SJCRH30 (cell line): ENCODE measurements around a stretch of chr4.

DNA sequence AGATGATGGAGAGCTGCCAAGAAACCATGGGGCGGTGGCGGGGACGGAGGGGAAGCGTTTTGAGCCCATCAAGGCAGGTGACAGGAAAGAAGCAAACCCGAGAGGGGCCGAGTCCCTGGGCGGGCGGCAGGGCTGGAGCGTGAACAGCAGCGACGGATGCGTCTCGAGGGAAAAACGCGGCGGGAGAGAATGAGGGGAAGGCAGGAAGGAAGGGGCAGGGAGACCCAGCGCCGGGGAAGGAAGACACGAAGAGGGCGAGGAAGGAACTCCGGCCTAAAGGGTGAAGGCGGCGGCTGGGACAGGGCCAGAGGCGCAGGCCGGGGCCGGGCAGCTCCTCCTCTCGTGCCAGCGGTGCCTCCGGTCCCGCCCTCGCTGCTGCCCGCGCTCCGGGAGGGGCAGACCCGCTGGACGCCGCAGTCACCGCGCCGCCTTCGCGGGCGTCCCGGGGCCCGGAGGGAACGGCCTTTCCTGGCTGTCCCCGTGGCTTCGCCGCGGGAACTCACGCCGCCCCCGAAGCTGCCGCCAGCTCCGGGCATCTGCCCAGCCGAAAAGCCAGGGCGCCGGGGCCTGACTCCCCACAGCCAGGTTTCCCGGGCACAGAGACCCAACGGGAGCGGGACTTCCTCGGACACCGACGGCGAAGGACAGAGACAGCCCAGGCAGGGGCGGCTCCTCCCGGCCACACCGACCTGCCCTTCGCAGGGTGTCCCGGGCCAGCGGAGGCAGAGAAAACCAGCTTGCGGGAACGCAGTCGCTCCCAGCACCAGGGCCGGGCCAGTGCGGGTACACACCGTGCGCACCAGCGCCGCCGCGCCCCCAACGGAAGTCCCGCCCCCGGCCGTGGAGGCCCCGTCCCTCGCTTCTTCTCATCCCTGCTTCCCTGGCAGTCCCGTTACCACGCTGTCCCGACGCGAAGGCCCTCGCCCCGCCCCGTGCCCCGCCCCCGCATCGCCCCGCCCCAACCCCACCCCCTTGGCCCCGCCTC lies 573 bp upstream of the RGS12 start:
- RAMPAGE, long total RNA: no peak

- RAMPAGE, long total RNA: no peak
These were observed 23.3 kb downstream of the RGS12 start for GRCh38 chr4:3316167-3316549.

GRCh38 chr4:3320184-3321330 lies 27.7 kb downstream of the RGS12 start:
- RAMPAGE, long total RNA: no peak

DNA sequence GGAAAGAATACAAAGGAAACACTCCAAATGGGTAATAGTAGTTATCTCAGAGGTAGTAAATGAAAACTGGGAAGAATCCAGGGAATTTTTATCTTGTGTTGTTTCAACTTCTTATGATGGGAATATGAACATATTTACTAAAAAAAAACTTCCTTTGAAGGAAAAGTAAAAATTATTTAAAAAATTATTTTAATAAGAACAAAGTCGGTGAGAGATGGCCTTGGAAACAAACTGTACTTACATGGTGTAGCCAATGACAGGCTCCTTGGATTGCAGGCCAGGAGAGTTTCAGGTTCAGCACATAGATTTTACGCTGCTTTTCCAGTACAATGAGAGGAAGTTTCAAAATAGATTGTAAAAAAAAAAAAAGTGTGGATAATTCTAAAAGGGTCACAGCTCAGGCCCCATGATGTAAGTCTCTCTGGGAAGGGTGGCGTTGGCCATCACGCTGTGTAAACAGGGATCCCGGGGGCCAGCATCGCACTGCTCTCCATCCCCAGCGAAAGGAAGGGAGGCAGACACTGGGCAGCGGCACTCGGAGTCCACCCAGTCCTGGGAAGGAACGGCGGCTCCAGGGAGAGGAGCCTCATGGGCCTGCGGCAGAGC lies 38.5 kb downstream of the RGS12 start:
- RAMPAGE, long total RNA: no peak

DNA sequence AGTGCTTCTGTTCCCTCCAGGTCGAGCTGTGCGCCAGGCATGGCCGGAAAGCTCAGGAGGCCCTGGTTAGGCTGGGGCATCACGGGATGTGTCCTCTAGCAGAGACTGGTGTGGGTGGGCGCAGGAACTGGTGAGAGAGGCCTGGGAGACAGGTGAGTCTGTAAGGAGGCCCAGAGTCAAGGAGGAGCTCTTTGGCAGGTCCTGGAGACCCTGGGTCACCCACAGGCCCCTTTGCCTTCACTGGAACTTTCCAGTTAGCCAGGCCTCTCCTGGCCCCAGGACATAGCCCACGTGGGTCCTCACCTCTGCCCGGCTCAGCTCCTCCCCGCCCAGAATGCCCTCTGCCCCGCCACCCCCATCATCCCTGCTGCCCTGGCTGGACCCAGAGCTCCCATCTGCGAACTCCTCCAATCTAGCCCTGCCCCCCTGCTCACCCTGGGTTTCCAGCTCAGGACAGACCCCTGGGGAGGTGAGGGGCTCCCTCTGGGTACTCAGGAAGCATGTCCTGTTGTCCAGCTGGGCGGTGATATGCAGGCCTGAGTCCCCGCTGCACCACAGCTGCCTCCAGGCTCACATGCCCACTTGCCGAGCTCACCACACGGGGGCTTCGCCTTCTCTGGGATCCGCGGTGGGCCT lies 73.9 kb downstream of the RGS12 start:
- RAMPAGE, long total RNA: no peak

GRCh38 chr4:3387574-3388597 lies 53.9 kb upstream of the HGFAC start:
- RAMPAGE, long total RNA: no peak

DNA sequence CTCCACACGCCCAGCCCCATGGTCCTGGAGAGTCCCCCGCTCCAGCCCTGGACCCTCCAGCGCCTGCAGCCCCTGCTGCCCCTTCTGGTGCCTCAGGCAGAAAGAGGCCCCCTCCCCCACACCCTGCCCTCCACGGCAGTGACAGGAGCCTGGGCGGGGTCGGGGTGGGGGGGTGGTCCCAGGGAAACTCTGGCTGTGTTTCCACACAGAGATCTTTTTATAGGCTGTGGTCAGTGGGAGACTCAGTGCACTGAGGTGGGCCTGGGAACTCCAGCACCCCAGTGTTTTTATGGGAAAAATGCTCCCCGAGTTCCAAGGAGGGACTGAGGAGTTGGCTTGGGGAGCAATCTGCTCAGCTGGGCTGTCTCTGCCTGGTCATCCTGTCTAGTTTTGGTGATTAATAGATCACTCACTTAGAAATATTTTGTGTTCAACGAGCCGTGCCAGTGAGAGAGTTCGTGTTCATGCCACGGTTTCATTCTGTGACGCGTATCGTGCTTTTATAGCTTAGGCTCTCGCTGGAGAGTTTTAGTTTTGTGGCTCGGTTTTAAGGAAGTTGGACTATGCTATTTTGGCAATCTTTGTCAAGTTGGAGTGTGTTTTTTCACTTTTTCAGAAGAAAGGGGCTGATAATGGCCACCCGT lies 53.0 kb upstream of the HGFAC start:
- RAMPAGE, long total RNA: no peak

DNA sequence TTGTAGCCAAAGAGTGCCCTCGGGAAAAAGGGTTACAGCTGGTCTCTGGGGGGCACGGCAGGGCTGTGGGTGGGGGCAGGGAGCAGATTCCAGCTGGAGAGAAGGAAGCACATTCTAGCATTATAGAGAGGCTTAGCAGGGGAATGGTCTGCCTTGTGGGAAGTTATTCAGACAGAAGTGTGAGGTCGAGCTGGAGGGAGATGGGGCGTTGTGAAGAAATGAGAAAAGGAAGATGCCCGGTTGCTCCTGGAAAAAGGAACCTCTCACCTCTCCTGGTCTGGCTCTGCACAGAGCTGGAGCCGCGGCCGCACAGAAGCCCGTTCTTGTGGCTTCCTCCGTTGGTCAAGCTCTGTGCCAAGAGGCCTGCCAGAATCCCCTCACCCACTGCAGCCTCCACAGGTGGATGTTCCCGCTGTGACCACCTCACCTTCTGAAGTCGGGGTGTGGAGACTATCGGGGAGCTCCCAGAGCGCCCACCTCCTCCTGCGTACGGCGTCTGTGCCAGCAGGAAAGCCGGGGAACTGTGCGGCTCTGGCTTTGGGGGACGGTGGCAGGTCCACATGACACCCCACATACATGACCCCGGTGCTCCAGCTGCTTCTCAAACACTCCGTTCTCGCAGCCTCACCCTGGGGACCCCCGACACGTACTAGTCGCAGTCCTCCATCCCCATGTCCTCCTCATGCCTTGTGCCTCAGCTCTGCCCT lies 52.4 kb upstream of the HGFAC start:
- RAMPAGE, long total RNA: no peak

- RAMPAGE, long total RNA: no peak
These were observed 4.0 kb downstream of the DOK7 start for GRCh38 chr4:3467171-3467514.

GRCh38 chr4:3484227-3485016 lies 21.3 kb downstream of the DOK7 start:
- RAMPAGE, long total RNA: no peak

- RAMPAGE, long total RNA: no peak
These were observed 5.7 kb downstream of the LRPAP1 start for GRCh38 chr4:3526500-3526982.

DNA sequence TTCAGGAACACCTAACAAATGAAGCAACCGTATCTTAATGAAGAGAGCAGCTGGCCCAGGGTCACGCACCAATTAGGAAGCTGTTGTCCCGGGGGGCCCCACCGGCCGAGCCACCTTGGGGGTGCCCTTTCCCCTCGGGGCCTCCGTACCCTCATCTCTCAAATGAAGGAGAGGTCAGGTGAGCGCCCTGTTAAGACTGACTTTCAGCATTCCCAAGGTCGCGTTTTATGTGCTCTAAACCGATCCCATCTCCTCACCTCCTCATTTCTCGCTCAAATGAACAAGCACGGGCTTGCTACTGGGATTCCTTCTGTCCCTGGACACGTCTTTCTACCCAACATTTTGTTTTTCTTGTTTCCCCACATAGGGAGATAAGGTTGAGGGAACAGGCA lies 749 bp downstream of the LRPAP1 start:
- RAMPAGE, long total RNA: no peak

DNA sequence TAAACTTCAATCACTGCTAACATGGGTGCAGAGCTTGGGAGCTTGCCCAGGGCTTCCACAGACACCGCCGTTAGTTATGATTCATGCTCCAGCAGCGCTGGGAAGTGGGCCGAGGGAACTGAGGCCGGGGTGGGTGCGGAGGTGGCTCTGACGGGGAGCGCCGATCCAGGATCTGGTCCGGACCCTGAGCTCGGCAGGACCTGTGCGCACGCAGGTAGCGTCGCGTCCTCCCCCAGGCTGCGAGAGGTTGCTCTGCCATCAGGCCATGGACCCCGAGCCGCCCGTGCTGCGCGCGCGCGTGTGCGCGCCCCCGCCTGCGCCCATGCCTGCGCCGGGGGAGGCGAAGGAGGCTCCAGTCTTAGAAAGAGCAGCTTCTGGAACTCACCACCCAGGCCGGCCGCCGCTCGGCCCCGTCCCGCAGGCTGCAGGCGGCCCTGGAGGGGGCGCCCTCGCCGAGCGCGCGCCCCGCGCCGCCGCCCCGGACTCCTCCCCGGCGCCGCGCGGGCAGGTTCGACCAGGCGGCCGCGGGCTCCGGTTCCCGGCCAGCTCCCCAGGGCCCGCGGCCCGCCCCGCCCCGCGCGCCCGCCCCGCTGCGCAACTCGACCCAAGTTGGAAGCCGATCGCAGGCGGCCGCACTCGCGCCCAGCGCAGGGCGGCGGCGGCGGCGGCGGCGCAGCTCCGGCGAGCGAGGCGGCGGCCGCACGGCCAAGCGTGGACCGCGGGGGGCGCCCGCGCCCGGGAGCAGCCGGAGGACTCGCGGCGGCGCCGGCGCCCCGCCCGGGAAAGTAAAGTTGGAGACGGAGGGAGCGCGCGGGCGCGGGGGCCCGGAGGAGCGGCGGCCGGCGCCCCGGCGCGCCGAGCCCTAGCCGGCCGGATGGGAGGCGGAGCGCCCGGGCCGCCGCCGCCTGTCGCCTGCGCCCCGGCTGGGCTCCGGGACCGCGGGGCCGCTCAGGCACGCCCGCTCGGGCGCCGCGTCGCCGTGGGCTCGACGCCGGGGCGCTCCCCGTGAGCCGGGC lies 596 bp upstream of the ADRA2C start:
- RAMPAGE, long total RNA: no peak

- RAMPAGE, long total RNA: no peak
These were observed 105.2 kb downstream of the ADRA2C start for GRCh38 chr4:3871205-3872022.

GRCh38 chr4:3880515-3880911 lies 114.3 kb downstream of the ADRA2C start:
- RAMPAGE, long total RNA: no peak

GRCh38 chr4:4047212-4047752 lies 179.4 kb downstream of the OTOP1 start:
- RAMPAGE, long total RNA: no peak

DNA sequence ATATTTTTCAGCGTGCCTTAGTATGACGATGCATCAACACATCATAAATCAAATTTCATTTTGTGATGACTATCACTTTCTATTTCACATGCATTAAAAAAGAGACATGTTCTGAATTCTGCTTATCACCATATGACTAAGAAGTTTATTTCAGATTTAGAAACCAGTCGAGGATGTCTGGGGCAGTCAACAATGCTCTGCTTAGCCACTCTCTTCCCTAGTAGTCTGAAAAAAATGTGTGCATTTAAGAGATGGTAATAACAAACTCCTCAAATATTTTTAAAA lies 49.3 kb downstream of the STX18 start:
- RAMPAGE, long total RNA: no peak

- RAMPAGE, long total RNA: no peak
These were observed 17.6 kb downstream of the STX18 start for GRCh38 chr4:4524091-4524884.

- RAMPAGE, long total RNA: no peak
These were observed 139.9 kb downstream of the EVC2 start for GRCh38 chr4:5568384-5568849.

DNA sequence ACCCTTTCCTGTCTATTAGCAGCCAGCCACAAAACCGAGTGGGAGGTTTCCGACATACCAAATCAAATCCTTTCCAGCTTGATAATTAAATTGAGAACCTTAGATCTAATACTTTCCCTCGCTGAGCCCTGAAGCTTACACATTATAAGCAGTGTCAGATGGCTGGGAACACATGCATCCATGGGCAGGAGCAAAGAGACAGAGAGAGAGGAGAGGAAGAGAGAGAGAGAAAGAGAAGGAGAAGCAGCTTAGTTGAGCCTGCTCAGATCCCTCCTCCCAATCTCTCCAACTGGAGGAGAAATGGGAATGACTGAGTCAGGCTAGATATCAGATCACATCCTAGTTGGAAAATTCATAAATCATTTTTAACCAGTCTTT lies 57.4 kb downstream of the CRMP1 start:
- RAMPAGE, long total RNA: no peak